ENCODE measurements around a stretch of chr15.

GRCh38 chr15:84531770-84532070 is 69.1 kb upstream of the ZSCAN2 start:
- PRO-cap: no peak
CAGE:
- cytosol, long polyA minus RNA: no peak
- cytosol, long polyA plus RNA: no peak
- long polyA plus RNA: no peak
- nucleus, long polyA minus RNA: no peak
- nucleus, long polyA plus RNA: no peak

DNA sequence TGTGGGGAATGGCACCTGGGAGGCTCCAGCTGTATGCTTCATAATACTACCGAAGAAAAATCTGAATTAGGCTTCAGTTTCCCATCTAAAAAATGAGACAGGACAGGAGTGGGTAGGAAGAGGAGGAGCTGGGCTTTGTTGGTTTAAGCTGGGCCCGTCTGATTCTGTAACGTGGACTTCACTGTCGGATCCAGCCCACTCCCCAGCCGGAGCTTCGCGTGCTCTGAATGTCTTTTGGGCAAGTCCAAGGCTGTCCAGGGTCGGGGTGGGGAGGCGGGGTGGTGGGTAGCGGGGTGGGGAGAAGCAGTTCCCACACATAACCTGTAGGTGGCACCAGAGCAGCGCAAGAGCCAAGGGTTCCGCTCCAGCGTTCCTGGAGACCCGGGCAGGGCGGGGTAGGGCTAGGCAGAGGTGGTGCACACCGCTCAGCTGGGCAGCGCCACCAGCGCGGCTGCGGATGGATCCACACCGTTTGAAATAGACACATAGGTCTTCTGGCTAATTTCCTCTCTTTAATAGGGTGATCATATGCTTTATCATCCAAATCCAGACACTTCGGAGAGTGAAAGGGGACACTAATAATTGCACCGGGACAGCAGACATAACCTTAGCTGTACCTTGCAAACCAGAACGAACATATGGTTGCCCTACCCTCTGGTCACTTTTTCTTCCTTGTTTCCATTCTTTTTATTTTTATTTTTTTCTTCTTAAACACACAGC is 12.8 kb upstream of the ZSCAN2 start:
- PRO-cap: bidirectional peak, plus-strand start at position 388 of the sequence, minus-strand start at position 225 of the sequence
CAGE:
- cytosol, long polyA minus RNA: no peak
- cytosol, long polyA plus RNA: no peak
- long polyA plus RNA: no peak
- nucleus, long polyA minus RNA: no peak
- nucleus, long polyA plus RNA: no peak

DNA sequence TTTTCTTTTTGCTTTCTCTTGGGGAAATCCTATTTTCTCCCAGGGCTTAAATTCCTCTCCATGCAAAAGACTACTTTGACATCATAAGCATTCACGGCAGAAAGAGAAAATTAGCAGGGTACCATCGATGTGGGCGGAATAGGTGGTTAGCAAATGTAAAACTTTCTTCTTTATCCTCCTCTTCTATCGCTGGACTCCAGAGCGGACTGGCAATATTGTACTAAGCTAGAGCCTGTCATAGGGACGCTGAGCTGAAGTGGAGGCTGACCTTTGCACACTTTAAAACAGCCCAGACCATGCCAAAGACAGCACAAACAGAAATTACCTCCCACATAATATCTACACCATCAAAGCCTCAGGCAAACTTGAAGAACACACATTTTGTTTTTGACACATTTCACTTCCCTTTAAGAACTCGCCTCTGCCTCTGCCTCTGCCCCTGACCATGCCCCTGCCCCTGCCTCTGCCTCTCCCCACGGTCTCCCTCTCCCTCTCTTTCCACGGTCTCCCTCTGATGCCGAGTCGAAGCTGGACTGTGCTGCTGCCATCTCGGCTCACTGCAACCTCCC is 13.9 kb upstream of the NMB start:
- PRO-cap: no peak
CAGE:
- cytosol, long polyA minus RNA: no peak
- cytosol, long polyA plus RNA: no peak
- long polyA plus RNA: no peak
- nucleus, long polyA minus RNA: no peak
- nucleus, long polyA plus RNA: no peak

- PRO-cap: bidirectional peak, plus-strand start at chr15:84818802, minus-strand start at chr15:84818704
CAGE:
- cytosol, long polyA minus RNA: no peak
- cytosol, long polyA plus RNA: no peak
- long polyA plus RNA: no peak
- nucleus, long polyA minus RNA: start-site peak on the plus strand at chr15:84818756-84818817, 23 reads; start-site peak on the plus strand at chr15:84818999-84819091, 18 reads
- nucleus, long polyA plus RNA: no peak
Measured at GRCh38 chr15:84818587-84819157, 1.5 kb downstream of the ALPK3 start.

DNA sequence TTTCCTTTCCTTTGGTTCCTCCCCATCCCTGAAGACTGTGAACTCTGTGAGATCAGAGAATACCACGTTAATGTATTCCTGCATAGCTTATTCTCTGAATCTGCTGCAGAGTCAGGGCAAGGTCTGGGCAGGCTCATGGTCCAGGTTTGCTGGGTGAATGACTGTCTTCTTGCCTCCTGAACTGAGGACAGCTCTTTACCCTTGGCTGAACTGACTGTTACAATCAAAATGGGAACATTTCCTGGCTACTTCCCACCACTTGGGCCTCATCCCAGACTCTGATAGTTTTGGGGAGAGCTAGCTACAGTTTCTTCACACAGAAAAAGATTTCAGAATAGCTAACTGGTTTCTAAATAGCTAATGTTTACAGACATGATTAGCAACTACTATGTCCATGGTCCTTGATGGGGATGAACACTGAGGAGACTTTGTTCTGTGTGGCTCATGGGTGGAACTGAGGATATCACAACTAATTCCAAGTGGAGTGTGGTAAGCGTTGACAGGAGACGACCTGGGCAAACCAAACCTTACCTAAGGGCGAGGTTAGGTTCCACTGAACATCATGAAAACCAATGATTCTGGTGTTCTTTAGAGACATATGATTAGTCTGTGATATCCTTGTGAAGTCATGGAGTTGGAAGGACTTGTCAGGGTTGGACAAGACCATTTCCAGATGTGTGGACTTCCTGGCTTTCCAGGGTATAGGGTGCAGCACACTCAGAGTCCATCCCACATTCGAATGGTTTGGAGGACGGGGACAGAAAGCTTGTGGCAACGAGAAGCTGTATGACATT is 7.2 kb downstream of the ALPK3 start:
- PRO-cap: no peak
CAGE:
- cytosol, long polyA minus RNA: no peak
- cytosol, long polyA plus RNA: no peak
- long polyA plus RNA: no peak
- nucleus, long polyA minus RNA: no peak
- nucleus, long polyA plus RNA: no peak

- PRO-cap: no peak
CAGE:
- cytosol, long polyA minus RNA: no peak
- cytosol, long polyA plus RNA: no peak
- long polyA plus RNA: no peak
- nucleus, long polyA minus RNA: no peak
- nucleus, long polyA plus RNA: no peak
Measured at GRCh38 chr15:84886315-84887109, 2.0 kb downstream of the SLC28A1 start.

DNA sequence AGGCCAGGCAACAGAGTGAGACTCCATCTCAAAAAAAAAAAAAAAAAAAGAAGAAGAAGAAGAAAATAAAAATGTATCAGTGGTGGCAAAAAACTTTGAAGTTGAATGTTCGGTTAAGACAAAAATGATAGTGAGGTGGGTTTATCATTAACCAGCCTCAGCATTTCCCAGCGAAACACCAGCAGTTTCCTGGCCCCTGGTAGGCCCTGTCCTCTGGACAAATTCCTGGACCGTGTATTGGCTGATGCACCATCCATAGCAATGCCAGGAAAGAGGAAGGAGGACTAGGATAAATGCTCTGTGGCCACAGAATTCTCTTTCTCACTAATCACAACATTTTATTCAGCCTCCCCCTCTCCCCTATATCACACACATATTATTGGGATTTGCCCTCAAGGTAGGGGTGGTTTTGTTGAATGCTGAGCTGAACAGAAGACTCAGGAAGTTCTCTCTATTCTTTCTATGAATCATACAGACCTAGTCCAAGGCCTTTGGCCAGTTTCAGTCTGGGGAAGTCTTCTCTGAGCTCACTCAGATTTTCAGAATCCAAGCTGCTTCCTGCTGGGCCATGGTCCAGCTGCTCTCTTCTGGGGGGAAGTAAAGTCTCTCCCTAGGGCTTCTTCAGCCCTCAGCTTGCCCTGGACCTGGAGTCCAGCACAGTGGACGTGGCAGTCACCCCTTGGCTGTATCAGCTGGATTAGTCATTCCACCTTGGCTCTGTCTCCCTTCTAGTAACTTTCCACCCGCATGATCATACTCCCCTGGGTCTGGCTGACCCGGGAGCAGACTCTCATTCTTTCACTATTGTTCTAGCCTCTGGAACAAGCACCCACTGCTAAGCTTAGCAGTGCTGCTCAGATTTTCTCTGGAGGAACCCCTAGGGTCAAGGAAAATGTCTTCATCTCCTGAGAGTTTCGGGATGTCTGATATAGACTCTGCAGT is 27.6 kb downstream of the SLC28A1 start:
- PRO-cap: bidirectional peak, plus-strand start at position 485 of the sequence, minus-strand start at position 263 of the sequence; bidirectional peak, plus-strand start at position 804 of the sequence, minus-strand start at position 690 of the sequence
CAGE:
- cytosol, long polyA minus RNA: no peak
- cytosol, long polyA plus RNA: no peak
- long polyA plus RNA: no peak
- nucleus, long polyA minus RNA: start-site peak on the plus strand centred at position 797 of the sequence, 9 bp wide, 6 reads
- nucleus, long polyA plus RNA: no peak

- PRO-cap: no peak
CAGE:
- cytosol, long polyA minus RNA: no peak
- cytosol, long polyA plus RNA: no peak
- long polyA plus RNA: no peak
- nucleus, long polyA minus RNA: no peak
- nucleus, long polyA plus RNA: no peak
Measured at GRCh38 chr15:84979674-84980128, 2.0 kb upstream of the PDE8A start.

GRCh38 chr15:85032705-85033394 is 51.2 kb downstream of the PDE8A start:
- PRO-cap: no peak
CAGE:
- cytosol, long polyA minus RNA: no peak
- cytosol, long polyA plus RNA: no peak
- long polyA plus RNA: no peak
- nucleus, long polyA minus RNA: no peak
- nucleus, long polyA plus RNA: no peak

GRCh38 chr15:85102061-85102386 is 120.4 kb downstream of the PDE8A start:
- PRO-cap: no peak
CAGE:
- cytosol, long polyA minus RNA: no peak
- cytosol, long polyA plus RNA: no peak
- long polyA plus RNA: no peak
- nucleus, long polyA minus RNA: no peak
- nucleus, long polyA plus RNA: no peak

DNA sequence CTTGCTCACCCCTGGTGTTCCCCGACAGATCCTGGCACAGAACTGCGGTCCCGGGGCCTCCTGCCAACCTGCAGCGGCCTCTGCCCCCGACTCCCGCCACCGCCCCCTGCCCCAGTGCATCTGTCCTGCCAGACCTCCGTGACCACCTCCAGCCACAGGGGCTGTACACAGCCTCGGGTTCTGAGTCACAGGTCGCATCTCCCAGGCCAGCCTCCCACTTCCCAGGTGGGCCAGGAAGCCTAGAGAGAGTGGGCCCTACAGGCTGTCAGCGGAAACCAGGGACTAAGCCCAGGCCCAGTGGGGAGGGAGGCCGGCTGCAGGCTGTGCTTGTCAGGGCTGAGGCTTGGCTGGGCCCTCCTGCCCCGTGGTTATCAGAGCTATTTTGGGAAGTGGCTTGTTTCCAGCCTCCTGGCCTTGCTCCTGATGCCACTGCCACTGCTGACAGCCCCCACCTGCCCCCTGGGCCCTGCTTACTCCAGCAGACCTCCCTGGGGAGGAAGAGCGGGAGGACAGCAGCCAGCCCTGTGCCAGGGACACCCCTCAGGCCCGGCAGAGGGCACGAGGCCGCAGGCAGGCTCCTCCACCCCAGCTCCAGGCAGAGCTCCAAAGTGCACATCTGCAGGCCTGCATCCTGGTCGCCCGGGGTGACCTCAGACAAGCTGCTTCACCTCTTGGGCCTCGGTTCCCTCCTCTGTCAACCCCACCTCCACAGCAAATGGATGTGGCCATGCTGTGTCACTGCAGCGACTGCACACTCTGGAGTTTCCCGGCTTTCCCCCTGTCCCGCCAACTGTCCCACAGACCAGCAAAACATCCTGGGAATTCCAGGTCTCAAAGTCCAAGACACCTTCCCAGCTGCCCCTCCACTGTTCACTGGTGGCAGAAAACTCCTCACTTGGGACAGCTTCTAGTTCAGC is 124.1 kb upstream of the AKAP13 start:
- PRO-cap: no peak
CAGE:
- cytosol, long polyA minus RNA: no peak
- cytosol, long polyA plus RNA: no peak
- long polyA plus RNA: no peak
- nucleus, long polyA minus RNA: no peak
- nucleus, long polyA plus RNA: no peak

DNA sequence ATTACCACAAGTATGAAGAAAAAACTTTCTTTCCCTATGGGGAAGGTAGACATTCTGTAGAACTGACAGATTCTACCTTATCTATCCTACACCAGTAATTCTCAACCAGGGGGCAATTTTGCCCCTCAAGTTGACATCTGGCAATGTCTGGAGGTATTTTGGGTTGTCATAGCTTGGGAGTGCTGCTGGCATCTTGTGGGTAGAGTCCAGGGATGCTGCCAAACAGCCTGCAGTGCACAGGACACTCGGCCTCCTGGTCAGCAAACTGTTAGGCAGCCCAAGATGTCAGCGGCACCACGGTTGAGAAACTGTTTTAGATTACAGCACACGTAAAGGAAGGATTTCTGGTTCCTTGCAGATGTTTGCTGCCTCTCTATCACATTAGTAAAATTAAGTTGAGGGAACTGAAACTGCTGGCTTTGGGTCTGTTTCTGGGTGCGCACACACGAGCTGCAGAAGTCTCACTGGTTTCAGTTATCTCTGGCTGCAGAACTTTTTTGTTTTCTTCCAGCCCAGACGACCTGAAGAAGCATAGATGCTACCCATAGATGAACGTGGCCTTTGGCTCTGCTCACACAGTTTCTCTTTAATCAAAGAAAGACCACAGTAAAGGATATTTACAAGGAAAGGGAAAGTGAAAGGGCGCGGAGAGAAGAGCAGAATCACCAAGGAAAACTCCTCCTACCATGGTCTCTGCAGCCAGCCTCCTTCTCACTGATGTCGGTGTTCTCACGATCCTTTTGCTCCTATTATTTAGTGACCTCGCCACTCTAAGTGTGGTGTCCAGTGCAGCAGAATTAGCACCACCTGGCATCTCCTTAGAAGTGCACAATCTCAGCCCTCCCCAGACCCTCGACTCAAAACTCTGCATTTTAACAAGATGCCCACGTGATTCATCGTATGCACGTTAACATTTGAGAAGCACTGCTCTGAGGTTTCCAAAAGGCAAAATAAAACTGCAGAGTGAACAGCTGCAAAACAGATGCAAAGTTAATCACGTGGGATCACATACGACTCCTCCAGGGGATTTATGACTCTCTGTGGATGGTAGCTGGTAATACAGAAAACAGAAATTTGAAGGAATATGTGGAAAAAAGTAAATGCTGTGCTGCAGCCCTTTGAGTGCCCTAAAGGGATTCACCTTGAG is 50.6 kb upstream of the AKAP13 start:
- PRO-cap: no peak
CAGE:
- cytosol, long polyA minus RNA: no peak
- cytosol, long polyA plus RNA: no peak
- long polyA plus RNA: no peak
- nucleus, long polyA minus RNA: no peak
- nucleus, long polyA plus RNA: no peak

DNA sequence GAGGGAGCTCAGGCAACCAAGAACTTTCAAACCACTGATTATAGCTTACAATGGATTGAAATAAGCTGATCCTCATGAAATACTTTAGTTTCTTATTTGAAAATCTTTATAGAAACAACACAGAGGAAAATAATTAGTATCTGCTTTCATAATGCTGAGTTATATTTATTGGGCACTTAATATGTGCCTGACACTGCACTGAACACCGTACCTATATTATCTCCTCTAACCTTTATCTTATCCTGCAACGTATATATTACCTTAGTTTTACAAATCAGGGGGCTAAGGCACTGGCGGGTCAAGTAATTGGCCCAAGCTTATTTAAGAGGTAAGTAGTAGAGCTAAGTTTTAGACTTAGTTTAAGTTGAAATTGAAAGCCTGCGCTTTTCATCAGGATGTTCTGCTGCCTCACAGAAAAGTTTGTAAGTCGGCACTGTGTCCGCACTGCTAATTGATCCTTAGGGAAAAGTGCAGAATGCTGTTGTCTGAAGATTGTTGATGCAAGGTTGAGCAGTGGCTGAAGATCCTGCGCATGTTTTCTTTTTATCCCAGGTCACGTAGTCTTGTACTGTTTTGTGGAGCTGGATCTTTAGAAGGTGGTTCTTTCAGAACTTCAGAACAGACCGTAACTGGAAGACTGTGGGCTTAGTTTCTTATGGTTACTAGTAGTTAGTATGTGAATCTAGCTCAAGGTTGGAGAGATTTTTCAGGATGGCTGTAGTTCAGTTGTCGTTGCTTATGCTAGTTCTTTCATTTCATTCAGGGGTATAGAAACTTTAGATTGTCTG is 32.5 kb downstream of the AKAP13 start:
- PRO-cap: no peak
CAGE:
- cytosol, long polyA minus RNA: no peak
- cytosol, long polyA plus RNA: no peak
- long polyA plus RNA: no peak
- nucleus, long polyA minus RNA: no peak
- nucleus, long polyA plus RNA: no peak

DNA sequence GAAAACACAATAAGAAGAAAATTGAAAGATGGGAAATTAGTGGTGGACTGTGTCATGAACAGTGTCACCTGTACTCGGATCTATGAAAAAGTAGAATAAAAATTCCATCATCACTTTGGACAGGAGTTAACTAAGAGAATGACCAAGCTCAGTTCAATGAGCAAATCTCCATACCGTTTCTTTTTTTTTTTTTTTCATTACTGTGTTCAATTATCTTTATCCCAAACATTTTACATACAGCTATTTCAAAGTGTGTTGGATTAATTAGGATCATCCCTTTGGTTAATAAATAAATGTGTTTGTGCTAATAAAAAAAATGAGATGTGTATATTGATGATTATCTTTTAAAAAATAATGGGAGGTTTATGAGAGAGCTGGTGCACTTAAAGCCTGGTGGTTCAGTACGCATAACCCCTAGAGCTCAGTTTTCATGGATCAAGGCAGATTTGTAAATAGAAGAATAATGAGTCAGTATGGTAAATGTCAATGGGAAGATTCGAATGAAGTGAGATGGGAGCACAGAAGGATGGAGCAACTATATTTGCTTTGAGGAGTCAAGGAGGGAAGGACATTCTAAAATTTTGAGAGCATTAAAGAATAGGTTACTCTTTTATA is 35.2 kb downstream of the AKAP13 start:
- PRO-cap: no peak
CAGE:
- cytosol, long polyA minus RNA: no peak
- cytosol, long polyA plus RNA: no peak
- long polyA plus RNA: no peak
- nucleus, long polyA minus RNA: no peak
- nucleus, long polyA plus RNA: no peak

DNA sequence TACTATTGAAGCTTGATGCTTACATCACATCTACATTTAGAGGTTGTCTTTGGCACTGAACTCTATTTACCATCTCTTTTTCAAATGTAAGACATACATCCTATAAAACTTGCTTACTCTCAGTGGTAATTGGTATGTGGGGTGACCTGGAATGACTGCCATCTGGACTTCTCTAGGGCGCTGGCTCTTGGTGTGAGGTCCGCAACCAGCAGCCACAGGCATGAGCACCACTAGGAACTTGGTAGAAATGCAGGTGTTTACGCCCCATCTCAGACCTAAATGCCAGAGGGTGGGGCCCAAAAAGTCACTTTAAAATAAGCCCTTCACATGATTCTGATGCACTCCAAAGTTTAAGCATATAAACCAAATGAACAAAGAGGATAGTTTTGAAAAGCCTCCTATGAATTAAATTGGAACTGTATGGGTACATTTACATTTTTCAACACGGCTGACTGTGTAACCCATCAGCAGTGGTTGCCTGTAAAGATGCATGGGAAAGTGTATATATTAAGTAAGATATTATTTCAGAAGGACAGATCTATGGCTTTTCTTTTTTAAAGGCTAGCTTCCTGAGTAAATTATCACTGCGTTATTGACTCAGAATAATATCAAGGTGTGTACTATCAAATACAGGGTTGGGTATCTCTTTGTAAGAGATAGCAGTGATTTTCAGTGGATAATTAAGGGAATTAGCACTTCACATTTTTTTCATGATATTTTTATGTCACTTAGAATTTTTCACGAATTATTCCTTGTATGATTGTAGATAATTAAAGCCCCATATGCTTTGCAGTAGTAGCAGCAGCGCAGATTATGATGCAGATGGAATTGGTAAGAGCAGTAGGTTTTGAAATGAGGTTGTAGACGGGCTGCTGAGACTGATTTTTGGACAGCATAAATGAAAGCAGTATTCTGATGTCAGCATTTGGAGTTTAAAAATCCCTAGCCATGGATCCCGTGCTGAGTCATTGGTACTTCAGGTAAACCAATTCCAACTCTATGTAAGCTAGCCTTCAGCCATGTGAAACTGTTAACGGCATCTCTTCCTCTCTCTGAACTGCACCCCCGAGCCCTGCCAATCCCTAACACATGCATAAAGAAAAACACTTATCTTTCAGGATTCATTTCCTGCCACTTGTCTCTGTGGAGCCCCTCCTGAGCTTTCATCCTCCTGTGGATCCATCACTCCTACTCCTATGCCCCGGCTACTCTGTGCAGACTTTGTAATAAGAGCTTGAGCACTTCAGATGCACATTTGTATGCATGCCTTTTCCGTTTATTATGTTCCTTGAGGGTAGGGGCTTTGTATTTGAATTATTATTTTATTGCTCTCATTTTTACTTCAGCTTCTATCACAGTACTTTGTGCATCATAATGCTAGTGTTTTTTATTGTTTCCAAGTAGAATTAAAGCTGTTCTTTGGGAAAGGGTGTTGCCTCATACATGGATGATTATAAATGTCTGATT is 118.7 kb downstream of the AKAP13 start:
- PRO-cap: no peak
CAGE:
- cytosol, long polyA minus RNA: no peak
- cytosol, long polyA plus RNA: no peak
- long polyA plus RNA: no peak
- nucleus, long polyA minus RNA: no peak
- nucleus, long polyA plus RNA: no peak

GRCh38 chr15:85580721-85581391 is 200.5 kb downstream of the AKAP13 start:
- PRO-cap: unidirectional peak, plus-strand start at chr15:85581146
CAGE:
- cytosol, long polyA minus RNA: no peak
- cytosol, long polyA plus RNA: no peak
- long polyA plus RNA: no peak
- nucleus, long polyA minus RNA: no peak
- nucleus, long polyA plus RNA: no peak

DNA sequence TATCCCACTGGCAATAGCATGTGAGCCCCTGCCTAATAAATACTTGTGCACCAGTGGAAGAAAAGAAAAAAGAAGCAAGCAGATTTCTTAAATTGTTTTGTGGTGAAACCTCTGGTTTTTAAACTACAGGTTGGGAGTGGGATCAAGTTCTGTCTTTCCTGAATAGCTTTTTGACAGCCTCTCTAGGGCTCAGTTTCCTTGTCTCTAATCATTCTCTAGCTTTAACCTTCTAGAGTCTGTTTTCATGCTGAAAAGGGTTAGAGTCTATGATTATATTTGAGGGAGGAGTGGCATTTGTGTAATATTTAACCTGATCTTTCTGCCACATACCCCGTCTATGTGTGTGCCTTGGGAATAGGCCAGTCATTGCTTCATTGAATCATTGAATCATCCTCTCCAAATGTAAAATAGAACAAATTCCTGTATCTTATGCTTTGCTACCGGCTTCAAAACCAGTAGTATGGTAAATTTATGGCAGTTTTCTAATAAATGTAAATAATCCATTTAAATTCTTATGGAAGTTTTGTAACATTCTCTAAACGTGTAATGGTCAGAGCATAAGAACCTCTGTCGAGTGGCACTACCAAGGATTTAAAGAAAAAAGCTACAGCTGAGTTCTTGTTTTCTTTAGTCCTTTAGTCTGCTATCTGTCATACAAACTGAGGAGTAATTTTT is 204.8 kb downstream of the KLHL25 start:
- PRO-cap: no peak
CAGE:
- cytosol, long polyA minus RNA: no peak
- cytosol, long polyA plus RNA: no peak
- long polyA plus RNA: no peak
- nucleus, long polyA minus RNA: no peak
- nucleus, long polyA plus RNA: no peak

DNA sequence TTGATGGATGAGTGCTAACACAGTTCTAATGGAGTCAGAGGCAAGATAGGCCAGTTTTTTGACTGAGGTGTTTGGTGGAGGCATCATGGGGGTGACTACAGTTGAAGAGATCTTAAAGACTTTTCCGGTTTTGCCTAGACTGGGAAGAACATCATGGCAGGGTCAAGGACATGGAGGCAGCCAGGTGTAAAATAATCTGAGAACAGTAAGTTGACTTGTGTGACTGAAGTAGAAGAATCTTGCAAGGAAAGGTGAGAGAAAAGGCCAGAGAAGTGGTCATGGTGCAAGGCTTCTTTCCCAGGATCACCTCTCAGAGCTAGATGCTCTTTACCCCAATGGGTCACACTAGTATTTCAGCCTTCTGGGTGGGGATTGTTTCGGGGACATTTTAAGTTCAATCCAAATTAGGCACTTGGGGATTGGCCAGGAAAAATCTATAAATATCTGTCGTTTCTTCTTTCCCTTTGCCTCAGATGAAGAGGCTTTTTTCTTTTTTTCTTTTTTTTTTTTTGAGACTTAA is 188.1 kb downstream of the KLHL25 start:
- PRO-cap: no peak
CAGE:
- cytosol, long polyA minus RNA: no peak
- cytosol, long polyA plus RNA: no peak
- long polyA plus RNA: no peak
- nucleus, long polyA minus RNA: no peak
- nucleus, long polyA plus RNA: no peak

- PRO-cap: no peak
CAGE:
- cytosol, long polyA minus RNA: no peak
- cytosol, long polyA plus RNA: no peak
- long polyA plus RNA: no peak
- nucleus, long polyA minus RNA: no peak
- nucleus, long polyA plus RNA: no peak
Measured at GRCh38 chr15:85620656-85621104, 174.0 kb downstream of the KLHL25 start.

- PRO-cap: no peak
CAGE:
- cytosol, long polyA minus RNA: no peak
- cytosol, long polyA plus RNA: no peak
- long polyA plus RNA: no peak
- nucleus, long polyA minus RNA: no peak
- nucleus, long polyA plus RNA: no peak
Measured at GRCh38 chr15:85624307-85625181, 170.2 kb downstream of the KLHL25 start.

All from endothelial cell of umbilical vein (primary cell).